Mucosa of descending colon (tissue), 1 donor: ENCODE measurements around a stretch of chr1.

DNA sequence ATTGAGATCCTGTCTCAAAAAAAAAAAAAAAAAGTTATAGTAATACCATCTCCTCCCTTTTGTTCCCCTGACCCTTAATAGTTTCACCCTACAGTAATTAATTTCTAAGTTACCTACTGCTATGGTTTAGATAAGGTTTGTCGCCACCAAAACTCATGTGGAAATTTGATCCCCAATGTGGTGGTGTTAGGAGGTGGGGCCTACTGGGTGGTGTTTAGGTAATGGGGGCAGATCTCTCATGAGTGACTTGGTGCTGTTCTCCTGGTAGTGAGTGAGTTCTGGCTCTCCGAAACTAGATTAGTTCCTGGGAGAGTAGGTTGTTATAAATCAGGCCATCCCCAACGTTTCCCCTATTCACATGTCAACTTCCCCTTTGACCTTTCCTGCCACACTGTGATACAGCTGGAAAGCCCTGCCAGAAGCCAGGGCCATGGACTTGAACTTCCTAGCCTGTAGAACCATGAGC is 9.7 kb downstream of the FBXO42 start:
- PRO-cap, result no peak

- PRO-cap, result unidirectional peak, minus-strand start at chr1:16443130
These were observed 2.4 kb downstream of the NECAP2 start for GRCh38 chr1:16442865-16443386.

DNA sequence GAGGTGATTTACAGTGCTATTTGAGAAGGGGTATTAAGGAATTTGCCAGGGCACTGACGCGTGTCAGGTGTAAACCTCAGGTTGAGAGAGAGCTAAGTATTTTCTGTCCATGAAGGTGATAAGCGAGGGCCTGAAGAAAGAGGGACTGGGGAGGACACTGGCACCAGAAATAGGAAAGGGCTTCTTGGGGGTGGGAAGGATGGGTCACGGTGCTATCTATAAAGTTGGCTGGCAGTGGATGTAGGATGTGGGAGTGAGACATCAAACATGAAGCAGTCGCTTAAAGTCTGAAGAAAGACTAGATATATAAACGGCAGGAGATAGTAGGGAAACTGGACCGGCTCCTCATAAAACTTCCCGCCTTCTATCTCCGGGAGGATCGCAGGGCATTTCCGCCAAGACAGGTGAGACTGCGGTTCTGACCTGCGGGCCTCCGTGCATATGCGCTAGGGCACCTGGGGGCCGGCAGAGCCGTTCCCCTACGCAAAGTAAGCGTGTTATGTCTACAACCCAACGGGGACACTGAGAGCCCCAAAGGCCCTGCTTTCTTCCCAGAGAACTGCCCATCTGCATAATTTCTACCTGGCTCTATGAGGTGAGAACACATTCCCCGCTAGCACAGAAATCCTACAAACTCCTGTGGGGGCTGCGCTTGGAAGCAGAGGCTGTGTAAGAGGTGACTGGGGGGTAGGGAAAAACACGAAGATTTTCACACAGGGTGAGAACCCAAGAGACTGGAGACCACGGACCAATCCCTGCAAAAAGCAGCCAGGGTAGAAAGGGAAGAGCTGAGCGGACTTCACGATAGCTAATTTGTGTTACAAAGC is 72.8 kb downstream of the NECAP2 start:
- PRO-cap, result no peak

- PRO-cap, result no peak
These were observed 93.7 kb downstream of the NECAP2 start for GRCh38 chr1:16534172-16534664.

GRCh38 chr1:16617806-16618697 is 177.5 kb downstream of the NECAP2 start:
- PRO-cap, result no peak

DNA sequence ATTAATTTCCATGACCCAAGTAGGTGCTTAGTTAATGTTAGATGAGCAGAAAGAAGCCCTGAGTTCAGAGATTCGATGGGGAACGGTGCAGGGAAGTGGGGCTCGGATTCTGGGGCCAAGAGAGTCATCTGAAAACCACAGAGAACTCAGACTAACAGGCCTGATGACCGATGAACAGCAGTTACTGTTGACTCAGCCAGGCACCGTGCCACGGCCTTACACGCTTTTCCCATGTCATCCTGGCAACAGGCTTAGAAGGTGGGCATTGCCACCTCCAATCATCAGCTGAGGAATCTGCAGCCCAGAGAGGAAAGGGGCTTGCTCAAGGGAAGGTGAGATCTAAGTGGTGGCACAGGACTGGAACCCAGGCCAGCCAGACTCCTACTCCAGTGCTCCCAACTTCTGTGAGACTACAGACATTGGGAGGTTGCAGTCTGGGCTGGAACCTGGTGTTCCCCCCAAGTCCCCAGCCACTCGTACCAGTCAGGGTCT is 182.9 kb downstream of the NECAP2 start:
- PRO-cap, result no peak

DNA sequence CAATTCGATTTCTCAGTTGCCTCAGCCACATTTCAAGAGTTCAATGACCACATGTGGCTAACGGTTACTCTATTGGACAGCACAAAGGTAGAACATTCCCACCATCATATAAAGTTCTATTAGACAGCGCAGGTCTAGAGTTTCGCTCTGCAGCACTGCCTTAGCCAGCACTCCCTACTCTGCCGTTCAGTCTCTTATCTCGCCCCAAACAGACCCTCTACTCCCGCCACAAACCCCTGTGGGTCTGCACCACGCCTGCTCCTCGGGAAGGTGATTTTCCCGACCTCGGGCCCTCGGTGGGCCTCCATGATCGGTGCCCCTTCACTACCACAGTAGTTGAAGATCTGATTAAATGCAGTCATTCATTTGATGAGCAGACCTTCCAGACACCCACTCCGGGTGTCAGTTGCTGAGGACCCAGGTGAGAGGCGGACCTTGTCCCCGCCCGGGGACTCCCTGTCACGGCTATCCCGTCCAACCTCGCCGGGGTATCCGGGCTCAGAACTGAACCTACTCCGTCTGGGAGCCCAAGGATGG is 203.5 kb downstream of the NECAP2 start:
- PRO-cap, result no peak

DNA sequence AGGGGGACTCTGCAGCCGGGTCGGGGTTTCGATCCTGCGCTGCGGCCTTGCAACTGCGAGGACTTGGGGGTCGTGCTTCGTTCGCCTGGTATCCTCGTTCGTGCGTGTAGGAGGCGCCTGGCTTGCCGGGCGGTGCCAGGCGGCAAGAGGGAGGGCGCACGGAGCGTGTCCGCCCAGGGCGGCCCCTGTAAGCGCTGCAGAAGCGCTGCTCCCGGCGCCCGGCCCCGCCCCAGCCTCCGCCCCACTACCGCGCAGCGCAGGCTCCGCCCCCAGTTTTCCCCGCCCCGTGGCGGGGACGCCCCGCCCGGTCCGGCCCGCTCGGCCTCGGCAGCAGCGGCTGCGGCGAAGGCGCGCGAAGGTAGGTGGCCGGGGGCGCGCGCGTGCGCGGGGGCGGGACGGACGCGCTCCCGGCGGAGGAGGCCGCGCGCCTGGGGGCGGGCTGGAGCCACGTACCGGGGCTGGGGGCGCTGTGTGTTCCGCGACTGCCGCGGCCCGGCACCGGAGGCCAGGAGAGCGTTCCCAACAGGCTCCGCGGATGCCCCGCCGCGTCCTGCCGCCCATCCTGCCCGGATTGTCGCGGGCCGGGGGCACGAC is 7.9 kb upstream of the CROCC start:
- PRO-cap, result bidirectional peak, plus-strand start at position 417 of the sequence, minus-strand start at position 106 of the sequence

DNA sequence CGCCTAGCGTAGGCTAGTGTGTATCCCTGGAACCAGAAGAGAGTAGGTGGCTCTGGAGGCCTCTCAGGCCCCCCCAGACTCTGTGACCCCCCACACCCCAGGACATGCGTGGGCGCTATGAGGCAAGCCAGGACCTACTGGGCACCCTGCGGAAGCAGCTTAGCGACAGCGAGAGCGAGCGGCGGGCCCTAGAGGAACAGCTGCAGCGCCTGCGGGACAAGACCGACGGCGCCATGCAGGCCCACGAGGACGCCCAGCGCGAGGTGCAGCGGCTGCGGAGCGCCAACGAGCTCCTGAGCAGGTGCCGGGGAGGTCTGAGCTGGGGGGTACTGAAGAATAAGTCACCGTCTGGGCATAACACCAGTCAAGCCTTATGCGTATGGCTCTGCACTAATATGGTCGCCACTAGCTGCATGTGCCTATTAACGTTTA is 18.1 kb downstream of the CROCC start:
- PRO-cap, result no peak

- PRO-cap, result no peak
These were observed 25.9 kb downstream of the MFAP2 start for GRCh38 chr1:16954382-16955007.

DNA sequence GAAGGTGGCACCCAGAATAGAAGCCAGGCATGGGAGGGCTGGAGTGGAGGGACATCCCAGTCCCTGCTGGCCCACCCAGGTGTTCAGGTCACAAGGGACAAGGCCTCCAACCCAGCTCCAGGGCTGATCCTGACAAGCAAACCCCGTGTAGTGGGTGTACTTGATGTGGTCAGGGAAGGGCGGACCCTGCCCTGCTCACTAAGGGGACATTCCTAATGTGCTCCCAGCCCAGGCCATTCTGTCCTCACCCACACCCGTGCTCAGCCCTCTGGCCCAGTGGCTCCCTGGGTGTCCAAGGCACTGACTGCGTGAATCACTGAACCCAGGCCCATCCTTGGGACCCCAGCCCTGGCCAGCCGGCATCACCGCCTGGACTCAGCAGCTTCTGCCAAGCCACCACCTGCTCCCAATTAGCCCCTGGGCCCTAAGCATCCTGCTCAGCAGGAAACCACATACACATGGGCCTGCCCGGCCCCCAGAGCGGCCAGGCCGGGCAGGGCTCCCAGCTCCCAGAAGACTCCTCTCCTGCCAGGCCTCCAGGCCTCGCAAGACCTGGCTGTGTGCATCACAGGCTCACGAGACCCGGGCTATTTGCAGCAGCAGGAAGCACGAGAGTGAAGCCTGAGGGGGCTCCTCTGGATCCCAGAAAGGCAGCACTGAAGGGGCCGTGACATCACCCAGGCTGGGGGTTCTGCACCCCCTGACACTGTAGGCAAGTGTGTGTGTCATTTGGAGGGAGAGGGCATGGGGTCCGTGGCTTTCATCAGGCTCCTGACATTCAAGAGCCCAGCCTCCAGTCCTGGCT is 1.8 kb downstream of the MFAP2 start:
- PRO-cap, result no peak

GRCh38 chr1:16985907-16987053 is 5.9 kb upstream of the MFAP2 start:
- PRO-cap, result no peak

- PRO-cap, result no peak
These were observed 29.8 kb downstream of the PADI2 start for GRCh38 chr1:17089368-17090026.

- PRO-cap, result no peak
These were observed 22.6 kb upstream of the PADI2 start for GRCh38 chr1:17141816-17142256.

- PRO-cap, result bidirectional peak, plus-strand start at chr1:17272908, minus-strand start at chr1:17272810
These were observed 23.7 kb downstream of the PADI3 start for GRCh38 chr1:17272516-17273001.

GRCh38 chr1:17355801-17356222 is 16.2 kb upstream of the PADI6 start:
- PRO-cap, result no peak

- PRO-cap, result no peak
These were observed 32.3 kb downstream of the RCC2 start for GRCh38 chr1:17406938-17407744.

GRCh38 chr1:17409213-17410048 is 30.0 kb downstream of the RCC2 start:
- PRO-cap, result no peak

DNA sequence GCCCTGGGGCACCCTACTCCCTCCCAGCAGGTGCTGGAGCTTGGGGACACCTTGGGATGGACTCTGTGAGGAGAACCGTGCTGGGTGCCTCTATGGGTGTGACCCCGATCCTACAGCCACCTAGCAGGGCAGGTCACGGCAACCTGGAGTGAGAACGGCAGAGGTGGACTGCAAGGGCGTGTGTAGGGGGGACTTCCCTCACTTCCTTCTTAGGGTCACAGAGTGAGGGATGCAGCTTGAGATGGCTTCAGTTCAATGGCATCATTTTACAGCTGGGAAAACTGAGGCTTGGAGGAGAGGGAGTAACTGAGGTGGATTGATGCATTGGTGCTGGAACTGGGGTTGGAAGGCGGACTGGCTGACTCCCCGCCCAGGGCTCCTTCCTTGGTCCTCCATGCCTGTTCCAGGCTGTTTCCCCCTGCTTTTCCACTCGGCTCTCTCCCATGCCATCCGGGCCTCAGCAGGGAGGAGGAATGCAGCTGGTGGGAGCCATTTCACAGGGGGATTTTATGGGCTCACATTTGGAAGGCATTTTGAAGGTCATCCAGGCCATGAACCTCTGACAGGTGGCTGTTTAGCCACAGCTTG is 18.8 kb upstream of the ARHGEF10L start:
- PRO-cap, result bidirectional peak, plus-strand start at position 148 of the sequence, minus-strand start at position 58 of the sequence; unidirectional peak, minus-strand start at position 356 of the sequence

DNA sequence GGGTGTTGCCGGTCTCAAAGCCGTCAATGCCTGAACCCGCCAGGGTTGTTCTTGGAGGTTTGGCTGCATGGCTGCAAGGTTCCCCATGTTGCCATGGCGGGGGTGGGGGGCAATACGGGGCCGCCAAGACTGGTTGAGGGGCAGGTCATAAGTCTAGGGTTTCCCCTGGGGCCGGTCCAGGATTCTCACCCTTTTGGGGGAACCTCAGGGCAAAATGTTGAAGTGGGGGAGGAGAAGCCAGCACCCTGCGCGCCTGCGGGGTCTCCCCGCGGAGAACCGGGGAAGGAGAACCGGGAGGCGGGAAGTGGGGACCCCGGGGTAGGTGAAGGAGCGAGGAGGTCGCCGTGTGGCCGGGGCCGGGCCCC is 395 bp upstream of the ARHGEF10L start:
- PRO-cap, result no peak